Upper lobe of left lung (tissue), 5 donors: ENCODE measurements around a stretch of chr6.

- PRO-cap, 2 experiments: no peak in any of the 2 experiments
- RAMPAGE, long total RNA, 4 experiments: no peak in any of the 4 experiments
Measured at GRCh38 chr6:170023067-170023594, 267.7 kb downstream of the DLL1 start.

- PRO-cap, 2 experiments: no peak in any of the 2 experiments
- RAMPAGE, long total RNA, 4 experiments: no peak in any of the 4 experiments
Measured at GRCh38 chr6:170048546-170049258, 242.2 kb downstream of the DLL1 start.

DNA sequence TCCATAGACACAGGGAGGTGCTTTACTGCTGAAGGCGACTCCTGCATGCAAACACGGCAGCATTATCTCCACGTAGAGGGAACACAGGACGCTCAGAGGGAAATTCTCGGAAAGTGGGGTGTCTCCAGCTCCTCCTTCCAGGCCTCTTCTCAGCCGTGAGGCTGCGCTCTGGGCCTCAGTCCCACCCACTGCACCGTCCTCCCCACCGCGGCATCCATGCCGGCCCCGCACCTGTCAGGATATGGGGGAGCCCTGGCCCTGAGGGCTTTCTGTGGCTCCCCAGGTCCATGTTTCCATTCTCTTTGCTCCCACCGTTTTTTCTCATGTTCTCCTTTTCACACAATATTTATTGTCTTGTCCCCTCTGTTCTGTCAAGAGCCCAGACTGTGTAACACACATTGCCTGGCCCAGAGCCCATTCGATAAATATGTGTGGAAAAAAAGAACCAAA is 205.1 kb downstream of the DLL1 start:
- PRO-cap, 2 experiments: no peak in any of the 2 experiments
- RAMPAGE, long total RNA, 4 experiments: no peak in any of the 4 experiments

GRCh38 chr6:170167465-170168127 is 123.3 kb downstream of the DLL1 start:
- PRO-cap, 2 experiments: peak in 2 of 2 experiments; most common plus-strand start chr6:170167797 (in 2)
- RAMPAGE, long total RNA, 4 experiments: start-site peak on the plus strand in 3 of 4 experiments, at chr6:170167746-170167876 at its widest, 10 to 18 reads per replicate

DNA sequence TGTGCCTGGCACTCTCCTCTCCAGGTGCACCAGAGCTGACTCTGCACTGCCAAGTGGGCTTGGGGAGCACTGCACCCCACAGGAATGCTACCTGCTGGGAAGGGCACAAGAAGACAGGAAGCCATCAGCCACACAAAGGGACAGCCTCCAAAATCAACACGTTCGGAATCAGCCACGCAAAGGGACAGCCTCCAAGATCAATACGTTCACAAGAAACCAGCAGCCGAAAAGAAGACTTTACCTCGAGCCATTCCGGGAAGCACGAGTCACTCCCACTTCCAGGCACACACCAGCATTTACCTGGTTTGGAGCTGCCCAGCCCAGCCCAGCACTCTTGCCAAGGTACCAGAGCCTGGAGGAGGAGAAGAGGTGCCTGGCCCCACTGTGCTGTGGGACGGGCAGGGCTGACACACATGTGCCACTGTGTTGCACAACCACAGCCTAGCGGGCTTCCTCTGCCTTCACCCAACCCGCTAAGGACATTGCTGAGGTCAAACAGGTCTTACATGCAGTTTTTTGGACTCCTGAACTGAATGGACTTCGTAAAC is 65.7 kb downstream of the DLL1 start:
- PRO-cap, 2 experiments: no peak in any of the 2 experiments
- RAMPAGE, long total RNA, 4 experiments: no peak in any of the 4 experiments

DNA sequence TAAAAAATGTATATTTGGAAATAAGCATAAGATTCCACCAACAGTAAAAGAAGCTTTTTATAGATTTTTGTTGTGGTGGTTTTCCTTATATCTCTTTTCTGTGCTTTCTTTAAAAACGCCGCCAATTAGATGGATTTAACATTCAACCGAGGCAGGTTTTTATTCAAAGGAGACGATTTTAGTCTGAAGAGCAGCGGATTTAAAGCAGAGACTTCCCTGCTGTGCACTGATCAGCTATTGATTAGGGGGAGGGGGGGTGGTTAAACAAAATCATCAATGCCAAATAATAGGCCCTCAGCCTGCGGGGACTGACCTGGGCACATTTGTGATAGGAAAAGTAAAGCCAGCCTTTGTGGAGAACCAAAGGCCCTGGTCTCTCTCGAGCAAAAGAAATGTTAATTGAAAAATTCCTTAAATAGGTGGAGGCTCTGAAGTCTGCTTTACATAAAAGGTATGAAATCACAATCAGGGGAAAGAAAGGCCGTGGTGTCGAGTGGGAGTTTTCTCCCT is 55.8 kb downstream of the DLL1 start:
- PRO-cap, 2 experiments: no peak in any of the 2 experiments
- RAMPAGE, long total RNA, 4 experiments: no peak in any of the 4 experiments

DNA sequence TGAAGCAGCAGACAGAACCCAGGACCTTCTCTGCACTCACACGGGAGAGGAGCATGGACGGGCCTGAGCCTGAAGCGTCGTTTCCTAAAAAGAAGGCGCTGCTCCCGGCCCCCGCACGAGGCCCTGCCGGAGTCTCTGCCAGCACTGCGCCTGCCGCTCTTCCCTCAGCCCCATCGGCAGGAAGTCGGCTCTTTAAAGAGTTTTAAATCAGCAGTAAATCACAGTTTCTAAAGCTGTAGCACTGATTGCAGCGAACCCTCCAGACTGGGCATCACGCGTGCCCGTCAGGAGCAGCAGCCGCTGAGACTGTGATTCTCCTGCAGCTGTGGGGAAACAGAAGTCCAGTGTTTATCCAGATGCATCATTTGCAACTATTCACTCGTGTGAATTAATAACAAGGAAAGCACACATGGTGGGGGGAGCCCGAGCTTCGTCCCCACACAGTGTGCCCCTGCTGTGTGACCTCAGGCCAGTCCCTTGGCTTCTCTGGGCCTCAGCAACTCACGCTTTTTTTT is 28.4 kb downstream of the DLL1 start:
- PRO-cap, 2 experiments: no peak in any of the 2 experiments
- RAMPAGE, long total RNA, 4 experiments: no peak in any of the 4 experiments

GRCh38 chr6:170279794-170281048 is 10.7 kb downstream of the DLL1 start:
- PRO-cap, 2 experiments: no peak in any of the 2 experiments
- RAMPAGE, long total RNA, 4 experiments: no peak in any of the 4 experiments

DNA sequence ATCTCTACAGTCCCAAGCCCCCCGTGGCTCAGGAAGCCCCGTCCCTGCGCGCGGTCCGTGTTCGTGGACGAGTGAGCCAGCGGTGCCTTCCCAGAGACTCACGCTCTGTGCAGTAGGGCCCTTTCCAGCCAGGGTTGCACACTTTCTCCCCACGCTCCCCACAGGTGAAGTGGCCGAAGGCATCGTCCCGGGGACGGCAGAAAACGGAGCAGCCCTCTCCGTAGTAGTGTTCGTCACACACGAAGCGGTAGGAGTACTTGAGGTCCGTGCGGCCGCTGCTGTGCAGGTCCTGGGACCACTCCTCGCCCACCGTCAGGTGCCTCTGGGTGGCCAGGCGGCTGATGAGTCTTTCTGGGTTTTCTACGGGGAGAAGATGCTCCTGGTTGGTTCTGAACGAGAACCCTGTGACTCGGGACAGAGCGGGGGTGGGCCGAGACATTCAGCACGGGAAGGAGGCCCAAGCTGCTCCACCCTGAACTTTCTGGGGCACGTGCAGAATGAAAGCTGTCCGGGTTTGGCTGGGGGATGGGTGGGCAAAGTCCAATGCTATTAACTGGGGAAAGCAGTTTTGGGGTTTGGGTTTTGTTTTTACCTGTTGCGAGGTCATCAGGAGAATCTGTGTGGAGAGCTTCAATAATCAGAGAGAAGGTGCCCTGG is 2.6 kb downstream of the DLL1 start:
- PRO-cap, 2 experiments: no peak in any of the 2 experiments
- RAMPAGE, long total RNA, 4 experiments: start-site peak on the minus strand in 1 of 4 experiments, centred at position 305 of the sequence, 5 reads per replicate

- PRO-cap, 2 experiments: peak in 1 of 2 experiments; most common plus-strand start chr6:170345204 (in 1); most common minus-strand start chr6:170344987 (in 1)
- RAMPAGE, long total RNA, 4 experiments: no peak in any of the 4 experiments
Measured at GRCh38 chr6:170344717-170345304, 38.3 kb downstream of the FAM120B start.

DNA sequence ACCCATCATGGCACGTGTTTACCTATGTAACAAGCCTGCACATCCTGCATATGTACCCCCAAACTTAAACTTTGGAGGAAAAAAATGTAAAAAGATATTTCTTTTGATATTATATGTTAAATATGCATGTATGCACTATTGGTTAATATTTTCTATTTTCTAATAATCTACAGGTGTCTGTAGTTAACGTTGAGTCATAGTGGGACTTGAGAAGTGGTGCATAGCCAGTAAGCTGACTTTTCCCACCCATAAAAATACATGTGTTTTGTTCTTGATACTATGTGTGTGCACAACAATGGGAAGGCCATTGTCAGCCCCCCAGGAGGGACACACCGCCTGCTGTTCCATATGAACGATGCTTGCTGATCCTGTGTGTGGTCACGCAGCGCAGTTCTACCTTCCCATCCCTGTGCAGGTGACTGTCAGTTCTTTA is 49.1 kb downstream of the FAM120B start:
- PRO-cap, 2 experiments: no peak in any of the 2 experiments
- RAMPAGE, long total RNA, 4 experiments: no peak in any of the 4 experiments

GRCh38 chr6:170374990-170376127 is 68.8 kb downstream of the FAM120B start:
- PRO-cap, 2 experiments: no peak in any of the 2 experiments
- RAMPAGE, long total RNA, 4 experiments: no peak in any of the 4 experiments